Left common carotid artery plus branches (tissue), 1 donor: ENCODE results near the gene BBIP1.

DNA sequence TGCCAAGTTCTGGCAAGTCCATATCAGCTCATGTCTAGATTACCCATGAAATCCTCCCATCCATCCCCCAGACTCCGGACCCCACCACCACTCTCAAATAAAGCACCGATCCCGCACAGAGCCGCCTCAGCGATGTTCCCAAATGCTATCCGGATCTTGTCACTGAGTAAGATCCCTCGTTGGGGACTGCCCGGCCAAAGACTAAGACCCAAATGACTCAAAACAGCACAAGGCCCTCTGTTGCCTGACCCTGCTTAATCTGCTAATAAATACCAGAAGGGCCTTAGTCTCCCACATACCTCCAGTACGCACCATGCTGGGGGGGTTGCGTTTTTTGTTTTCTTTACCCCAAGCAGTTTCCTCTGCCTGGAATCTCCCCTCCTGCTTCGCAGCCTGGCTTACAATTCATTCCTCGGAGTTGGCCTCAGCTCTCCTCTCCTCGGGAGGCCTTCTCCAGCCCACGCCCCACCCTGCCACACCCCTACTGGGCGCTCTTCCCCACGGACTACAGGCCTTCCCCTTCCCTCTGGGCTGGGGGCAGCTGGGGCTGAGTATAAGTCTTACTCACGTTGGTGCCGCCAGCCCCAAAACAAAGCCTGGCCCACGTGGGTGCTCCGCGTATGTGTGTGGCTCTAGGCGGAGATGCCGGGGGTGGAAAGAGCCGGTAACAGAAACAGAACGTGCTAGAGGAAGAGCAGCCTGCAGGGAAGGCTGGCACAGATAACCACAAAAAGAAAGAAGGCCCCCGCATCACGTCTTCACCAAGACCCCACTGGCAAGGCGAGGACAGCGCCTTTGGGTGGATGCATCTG lies 1.7 kb upstream of the DUSP5 start:
- PRO-cap = no peak

DNA sequence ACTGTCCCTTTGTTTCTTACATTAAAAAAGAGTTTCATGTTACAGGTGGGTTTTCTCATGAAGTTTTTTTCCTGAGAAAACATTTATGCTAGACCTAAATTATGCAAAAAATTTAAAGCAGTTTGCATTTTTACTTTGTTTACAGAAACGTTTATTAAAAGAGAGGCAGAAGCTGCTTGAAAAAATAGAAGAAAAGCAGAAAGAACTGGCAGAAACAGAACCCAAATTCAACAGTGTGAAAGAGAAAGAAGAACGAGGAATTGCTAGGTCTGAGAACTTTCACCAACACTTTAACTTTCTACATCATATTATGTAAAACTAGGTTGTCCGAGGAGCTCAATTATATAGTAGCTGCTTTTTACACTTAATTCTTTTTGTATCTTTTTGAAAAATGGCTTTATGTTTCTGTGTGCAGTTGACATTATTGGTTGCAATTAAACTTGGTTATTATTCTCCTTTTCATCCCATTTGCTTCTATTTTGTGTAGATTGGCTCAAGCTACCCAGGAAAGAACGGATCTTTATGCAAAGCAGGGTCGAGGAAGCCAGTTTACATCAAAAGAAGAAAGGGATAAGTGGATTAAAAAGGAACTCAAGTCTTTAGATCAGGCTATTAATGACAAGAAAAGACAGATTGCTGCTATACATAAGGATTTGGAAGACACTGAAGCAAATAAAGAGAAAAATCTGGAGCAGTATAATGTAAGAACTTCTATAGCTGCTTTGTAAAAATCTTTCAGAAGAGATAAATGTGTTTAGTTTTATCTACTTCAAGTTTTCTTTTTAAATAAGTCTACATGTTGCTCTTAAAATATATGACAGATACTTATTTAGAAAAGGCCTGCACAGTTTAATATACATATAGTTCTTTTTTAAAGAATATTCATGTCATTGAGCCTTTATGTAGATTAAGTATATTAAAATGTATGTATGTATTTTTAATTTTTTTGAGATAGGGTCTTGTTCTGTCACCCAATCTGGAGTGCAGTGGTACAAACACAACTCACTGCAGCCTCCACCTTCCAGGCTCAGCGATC lies 16.5 kb downstream of the SMC3 start:
- PRO-cap = no peak

DNA sequence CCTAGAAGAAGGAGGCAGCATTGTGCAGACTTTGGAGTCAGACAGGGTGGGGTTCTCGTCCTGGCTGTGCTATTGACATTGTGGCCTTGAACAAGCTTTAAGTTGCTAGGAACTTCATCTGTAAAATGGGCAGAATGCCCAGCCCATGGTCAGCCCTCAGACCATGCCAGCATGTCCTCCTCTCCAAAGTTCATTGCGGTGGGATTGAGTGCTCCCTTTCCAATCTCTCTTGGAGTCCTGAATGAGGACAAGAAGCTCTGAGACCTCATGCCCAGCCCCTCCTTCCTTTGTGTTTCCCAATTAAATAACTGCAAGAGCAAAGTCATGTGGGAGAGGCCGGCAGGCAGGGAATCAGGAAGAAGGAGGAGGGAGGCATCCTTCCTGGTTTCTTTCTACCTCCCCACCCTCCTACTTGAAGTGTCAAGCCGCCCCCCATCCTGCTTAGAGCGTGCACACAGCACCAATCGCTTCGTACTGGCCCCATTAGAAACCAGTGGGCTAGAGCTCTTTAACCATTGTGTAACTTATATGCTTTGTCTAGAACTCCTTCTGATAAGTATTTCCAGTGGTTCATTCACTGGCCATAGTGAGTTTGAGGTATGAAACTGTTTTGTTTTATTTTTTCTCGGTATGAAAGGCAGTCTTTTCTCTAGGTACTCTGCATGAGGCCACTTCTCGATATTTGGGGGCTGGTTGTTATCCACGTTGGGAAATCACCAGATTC lies 86.5 kb downstream of the RBM20 start:
- PRO-cap = no peak

DNA sequence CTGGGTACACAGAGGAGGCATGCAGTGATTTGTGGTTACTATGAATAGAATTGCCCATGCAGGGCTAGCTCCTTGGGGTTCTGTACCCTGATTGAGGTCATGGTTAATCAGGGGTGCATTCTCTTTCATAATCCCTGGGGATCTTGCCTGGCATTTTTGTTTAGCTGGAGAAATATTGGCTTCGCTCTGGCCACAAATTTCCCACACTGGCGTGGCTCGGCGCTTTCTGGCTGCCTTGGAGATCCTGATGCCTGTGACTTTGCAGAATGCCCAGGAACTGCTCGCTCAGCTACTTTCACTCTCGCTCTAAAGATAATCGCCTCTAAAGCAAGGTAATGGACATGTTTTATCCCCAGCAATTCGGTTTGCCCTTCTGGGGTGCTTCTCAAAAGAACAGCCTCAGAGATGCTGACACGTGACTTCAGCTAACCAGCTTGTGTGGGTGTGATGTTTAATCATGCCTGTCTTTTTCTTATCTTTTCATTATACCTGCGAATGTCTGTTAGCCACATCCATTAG lies 89.4 kb downstream of the RBM20 start:
- PRO-cap = no peak

DNA sequence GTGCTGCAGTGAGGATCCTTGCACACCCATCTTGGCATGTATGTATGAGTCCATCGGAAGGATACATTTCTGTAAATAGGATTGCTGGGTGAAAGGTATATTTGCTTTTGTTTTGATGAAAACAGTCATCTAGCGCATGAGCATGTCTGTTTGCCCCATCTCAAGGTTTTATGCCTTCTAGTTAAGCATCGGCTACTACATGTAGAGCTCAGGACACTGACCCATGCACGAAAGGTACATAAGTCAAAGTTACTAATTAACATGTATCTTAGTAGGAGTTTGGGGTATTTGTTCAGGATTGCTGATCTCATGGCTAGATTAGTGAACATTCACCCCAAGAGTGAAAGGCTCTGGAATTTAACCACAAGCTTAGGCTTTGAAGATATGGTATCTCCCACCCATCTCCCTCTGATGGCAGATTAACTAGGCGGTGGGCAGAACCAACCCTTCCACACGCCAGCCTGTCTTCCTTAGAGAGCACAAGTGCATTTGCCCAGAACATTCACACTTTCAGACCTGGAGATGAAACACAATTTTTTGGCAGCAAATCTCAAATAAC lies 91.5 kb downstream of the RBM20 start:
- PRO-cap = no peak

GRCh38 chr10:110820018-110820658 lies 51.6 kb upstream of the PDCD4 start:
- PRO-cap = no peak

GRCh38 chr10:110862302-110862932 lies 9.3 kb upstream of the PDCD4 start:
- PRO-cap = no peak

DNA sequence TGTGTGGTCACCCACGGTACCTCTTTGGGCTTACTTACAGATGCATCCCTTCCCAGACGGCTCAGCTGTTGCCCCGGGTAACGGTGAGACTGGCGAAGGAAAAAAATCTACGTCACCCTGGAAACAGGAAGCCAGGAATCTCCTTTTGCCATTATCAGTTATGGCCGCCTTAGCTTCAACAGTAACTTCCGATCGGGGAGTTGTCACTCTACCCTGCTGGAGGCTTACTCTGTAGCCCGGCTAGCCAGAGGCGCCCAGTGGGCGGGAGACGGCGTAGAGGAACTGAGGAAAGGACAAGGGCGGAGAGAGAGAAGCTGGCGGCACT lies at the start of gene BBIP1:
BBIP1 (minus strand) TSS at position 98 of the 325 bp plus-strand sequence.
- PRO-cap = bidirectional peak, plus-strand start outside the sequence, minus-strand start at position 284 of the sequence

GRCh38 chr10:110920446-110920923 lies 1.1 kb downstream of the SHOC2 start:
- PRO-cap = no peak

GRCh38 chr10:110931702-110932607 lies 12.6 kb downstream of the SHOC2 start:
- PRO-cap = no peak

GRCh38 chr10:111024500-111024875 lies 52.3 kb upstream of the ADRA2A start:
- PRO-cap = no peak

- PRO-cap = no peak
Measured at GRCh38 chr10:112089830-112090072, 93.8 kb downstream of the GPAM start.

- PRO-cap = no peak
Measured at GRCh38 chr10:112223155-112224209, 39.9 kb upstream of the GPAM start.

DNA sequence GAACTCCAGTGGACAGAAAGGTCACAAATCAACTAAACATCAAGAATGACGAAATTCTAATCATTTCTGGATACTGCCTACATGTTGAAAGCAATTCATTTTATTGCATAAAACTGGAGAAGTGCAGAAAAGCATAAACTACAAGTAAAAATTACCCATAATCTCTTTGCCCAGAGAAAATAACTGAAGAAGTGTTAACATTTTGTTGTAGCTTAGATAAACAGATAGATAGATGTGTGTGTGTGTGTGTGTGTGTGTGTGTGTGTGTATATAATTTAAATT lies 17.2 kb upstream of the TECTB start:
- PRO-cap = no peak

GRCh38 chr10:112361933-112362872 lies 11.7 kb upstream of the ACSL5 start:
- PRO-cap = no peak

DNA sequence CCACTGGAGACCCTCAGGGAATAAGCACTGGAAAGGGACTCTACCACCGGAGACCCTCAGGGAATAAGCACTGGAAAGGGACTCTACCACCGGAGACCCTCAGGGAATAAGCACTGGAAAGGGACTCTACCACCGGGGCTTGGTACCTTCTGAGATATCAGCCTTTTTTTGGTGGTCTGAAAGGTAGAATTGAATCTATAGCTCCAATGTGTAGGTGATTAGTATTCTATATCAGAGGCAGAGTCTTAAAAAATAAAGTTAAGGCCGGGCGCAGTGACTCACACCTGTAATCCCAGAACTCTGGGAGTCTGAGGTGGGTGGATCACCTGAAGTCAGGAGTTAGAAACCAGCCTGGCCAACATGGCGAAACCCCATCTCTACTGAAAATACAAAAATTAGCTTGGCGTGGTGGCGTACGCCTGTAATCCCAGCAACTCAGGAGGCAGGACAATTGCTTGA lies 3.1 kb downstream of the ACSL5 start:
- PRO-cap = no peak

DNA sequence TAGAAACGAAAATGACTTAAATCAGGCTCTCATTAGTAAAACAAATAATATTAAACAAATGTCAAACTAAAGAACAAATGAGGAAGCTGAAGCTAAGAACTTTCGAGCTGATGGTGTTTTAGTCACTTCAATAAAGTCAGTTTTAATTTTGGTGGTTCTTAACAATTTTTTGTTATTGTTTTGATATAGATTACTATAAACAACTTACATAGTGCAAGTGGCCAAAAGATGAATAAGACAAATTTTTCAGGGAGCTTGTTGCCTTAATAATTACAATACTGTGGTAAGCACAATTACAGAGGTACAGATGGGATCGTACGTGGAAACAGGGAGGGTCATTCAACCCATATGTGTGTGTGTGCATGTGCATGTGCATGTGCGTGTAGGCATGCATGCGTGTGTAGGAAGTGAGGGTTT lies 33.2 kb downstream of the VTI1A start:
- PRO-cap = no peak

- PRO-cap = no peak
Measured at GRCh38 chr10:112652359-112652707, 205.3 kb downstream of the VTI1A start.

DNA sequence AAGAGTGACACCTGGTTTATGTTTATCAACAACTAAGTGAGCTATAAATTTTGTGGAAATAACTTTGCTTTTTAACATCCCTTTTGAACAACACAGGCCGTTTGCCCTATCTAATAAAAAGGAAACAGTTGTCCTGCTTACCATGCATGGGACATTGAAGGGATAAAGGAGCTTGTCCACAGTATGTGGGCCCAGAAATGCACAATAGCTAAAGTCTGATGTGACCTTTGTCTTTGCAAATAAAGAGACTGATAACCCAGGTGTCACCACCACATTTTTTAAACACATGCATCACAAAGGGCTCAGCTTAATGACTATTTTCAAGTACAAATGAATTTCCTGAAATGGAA lies 221.8 kb upstream of the TCF7L2 start:
- PRO-cap = no peak

- PRO-cap = no peak
Measured at GRCh38 chr10:112765550-112766223, 184.4 kb upstream of the TCF7L2 start.